Peritoneum (tissue), 1 donor: ENCODE data around the gene LENG1.

- PRO-cap, result no peak
Observed at GRCh38 chr19:53498089-53498765, 30.7 kb downstream of the ZNF813 start.

DNA sequence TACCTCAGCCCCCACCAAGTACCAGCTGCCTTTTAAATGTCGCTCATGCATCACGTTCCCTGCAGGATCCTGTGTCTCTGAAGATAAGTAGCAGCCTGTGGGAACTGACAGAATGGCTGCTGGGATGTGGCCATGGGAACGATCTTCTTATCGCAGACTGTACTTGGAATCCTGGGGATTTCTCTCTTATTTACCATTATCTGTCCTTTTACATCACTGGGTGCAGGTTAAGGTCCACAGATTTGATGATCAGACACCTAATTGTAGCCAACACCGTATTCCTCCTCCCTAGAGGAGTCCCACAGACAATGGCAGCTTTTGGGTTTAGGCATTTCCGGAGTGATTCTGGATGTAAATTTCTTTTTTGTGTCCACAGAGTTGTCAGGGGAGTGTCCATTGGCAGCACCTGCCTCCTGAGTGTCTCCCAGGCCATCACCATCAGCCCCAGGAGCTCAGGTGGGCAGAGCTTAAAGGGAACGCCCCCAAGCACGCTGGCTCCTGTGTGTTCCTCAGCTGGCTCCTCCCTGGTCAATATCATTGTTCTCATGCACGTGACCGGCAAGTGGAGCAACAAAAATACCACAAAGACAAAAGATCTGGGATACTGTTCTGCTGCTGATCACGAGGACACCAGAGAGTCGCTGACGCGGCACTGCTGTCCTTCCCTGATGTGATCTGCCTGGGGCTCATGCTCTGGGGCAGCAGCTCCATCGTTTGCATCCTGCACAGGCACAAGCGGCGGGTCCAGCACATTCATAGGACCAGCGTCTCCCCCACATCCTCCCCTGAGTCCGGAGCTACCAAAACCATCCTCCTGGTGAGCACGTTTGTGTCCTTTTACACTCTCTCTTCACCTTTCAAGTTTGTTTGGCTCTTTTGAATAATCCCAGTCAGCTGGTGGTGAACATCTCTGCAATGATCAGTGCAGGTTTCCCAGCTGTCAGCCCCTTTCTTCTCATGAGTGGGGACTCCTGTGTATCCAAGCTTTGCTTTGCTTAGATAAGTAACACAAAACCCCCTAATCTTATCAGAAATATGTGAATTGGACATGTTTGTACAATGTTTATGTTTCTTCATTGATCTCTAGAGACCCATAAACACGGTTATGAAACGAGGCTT is 34.3 kb upstream of the ZNF331 start:
- PRO-cap, result no peak

DNA sequence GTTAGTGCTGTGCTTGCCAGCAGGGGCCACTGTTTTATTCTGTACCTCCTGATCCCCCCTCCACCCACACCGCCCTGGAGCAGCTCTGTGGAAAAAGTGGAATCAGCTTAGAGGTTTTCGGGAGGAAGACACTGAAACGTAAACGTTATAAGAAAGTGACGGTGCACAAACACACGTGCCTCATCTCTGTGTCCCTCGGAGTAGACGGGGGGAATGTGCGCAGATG is 33.6 kb upstream of the ZNF331 start:
- PRO-cap, result no peak

DNA sequence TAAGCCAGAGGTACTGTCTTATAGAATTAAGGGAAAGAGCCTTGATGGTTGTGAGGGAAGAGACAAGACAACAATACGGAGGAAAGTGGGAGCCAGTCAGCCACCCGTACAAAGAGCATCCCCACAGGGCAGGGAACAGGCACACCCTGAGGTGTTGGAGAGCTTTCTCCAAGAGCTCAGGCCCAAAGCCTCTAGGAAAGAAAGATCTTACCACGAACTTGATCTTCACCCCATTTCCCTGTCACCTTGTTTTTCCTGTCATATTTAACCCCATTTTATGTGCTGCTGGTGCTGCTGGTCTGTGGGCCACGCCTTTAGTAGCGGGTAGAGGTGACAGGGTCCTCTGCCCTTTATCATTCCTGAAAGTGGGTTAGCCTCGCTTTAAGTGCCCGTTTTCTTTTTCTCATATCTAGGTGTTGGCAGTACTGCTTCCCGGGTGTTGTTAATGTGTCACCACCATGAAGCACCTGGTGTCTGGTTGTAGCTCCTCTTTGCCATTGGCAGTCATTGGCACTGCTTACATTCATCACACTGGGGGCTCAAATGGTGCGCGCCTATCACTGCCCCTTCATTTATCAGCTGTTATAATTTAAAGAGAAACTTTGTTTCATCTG is 36.4 kb downstream of the ZNF331 start:
- PRO-cap, result no peak

GRCh38 chr19:53621704-53622503 is 9.9 kb upstream of the DPRX start:
- PRO-cap, result no peak

DNA sequence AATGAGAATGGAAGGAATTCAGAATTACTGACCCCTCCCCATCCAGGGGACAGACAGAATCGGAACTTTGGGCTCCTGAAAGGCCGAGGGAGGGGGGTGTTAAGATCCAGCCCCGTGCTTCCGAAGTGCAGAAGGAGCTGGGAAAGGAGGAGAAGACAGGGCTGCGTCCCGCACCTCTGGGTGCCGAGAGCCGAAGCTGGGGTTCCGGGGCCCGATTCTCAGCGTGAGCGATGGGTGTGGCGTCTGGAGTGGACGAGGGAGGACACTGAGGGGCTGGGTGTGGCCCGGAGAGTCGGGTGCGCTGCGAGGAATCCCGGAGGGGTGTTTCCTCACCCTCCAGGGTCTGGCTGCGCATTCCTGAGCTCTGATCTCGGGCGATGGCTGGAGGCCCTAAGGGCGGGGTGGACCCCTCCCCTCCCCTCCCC is 766 bp downstream of the MYADM start:
- PRO-cap, result unidirectional peak, plus-strand start at position 130 of the sequence

GRCh38 chr19:53877005-53878040 is 4.7 kb upstream of the PRKCG start:
- PRO-cap, result no peak

DNA sequence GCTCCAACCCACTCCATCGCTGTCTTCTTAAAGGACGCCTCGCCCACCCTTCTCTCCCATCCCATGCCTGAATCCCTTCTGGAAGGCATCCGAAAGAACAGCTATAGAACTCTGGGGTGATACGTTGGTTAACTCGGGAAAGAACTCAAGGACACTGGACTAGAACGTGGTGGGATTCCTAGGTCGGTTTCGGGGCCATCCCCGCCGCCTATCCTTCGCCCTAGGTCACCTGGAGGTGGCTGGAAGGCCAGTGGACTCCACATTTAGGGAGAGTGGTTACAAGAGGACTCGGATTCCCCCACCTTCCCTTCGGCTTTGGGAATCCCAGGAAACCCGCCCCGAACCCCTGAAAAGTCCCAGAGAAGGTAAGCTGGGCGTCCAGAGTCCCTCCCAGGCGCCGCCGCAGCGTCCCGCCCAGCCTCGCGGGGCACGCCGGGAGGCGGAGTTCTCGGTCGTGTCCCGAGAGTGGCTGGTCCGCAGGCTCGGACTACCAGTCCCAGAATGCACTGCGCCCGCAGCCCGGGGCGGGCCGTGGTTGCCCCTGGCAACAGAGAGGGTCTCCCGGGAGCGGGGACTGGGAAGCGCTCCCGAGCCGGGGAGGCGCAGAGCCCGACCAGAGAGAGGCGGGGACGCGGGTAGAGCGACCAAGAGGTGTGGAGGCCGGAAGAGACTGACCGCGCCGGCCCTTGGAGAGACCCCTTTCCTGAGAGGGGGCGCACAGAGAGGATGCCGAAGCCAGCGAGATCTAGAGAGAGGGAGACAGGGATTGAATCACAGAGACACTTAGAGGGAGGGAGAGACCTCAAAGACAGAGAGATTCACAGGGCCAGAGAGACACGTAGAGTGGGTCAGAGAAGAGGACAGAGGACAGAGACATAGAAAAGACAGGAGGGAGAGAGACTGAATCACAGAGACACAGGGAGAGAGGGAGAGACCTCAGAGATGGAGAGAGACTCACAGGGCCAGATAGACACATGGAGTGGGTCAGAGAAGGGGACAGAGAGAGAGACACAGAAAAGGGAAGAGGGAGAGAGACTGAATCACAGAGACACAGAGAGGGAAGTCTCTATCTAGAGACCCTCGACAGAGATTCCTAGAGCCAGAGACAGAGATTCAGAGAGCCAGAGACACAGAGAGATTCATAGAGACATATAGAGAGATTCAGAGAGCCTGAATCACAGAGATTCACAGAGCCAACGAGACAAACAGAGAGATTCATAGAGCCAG is 2.6 kb upstream of the PRKCG start:
- PRO-cap, result no peak

DNA sequence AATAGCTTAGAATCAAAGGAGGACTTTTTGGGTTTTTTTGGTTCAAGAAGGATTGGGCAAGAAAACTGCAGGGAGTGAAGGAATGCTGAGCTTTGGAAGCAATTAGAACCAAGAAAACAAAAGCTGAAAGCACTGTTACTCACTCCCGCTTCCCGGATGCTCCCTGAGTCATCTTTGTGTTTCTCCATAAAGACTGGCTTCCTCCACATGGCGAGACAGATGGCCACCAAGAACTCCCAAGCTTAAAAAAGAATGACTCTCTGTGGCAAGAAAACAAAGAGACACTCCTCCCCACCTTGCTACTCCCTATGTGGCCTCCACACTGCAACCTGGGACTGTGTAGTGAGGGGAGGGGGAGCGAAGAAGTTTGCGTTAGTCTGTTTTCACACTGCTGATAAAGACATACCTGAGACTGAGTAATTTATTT is 27.9 kb downstream of the VSTM1 start:
- PRO-cap, result no peak

- PRO-cap, result no peak
Observed at GRCh38 chr19:54095483-54096498, 4.8 kb downstream of the OSCAR start.

DNA sequence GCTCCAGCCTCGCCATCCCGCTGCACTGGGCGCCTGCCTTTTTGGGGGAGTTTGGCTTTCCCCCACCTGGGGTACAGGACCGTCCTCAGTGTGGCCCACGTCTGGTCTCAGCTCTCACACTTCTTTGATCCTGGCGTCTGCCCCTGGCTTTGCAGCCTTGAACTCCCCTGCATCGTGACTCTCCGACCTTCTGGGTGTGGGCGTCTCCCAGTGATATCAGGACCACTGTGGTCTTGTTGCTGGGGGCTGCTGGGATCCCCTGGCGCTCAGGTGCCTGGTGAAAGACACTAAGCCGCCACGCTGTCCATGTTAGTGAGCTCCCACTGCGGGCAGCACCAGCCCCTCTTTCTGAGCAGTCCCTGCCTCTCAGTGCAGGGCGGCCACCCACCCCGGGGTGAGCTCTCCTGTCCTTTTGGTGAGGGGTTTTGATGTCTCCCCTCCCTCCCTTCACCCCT is 1.2 kb downstream of the CNOT3 start:
- PRO-cap, result no peak

- PRO-cap, result unidirectional peak, minus-strand start at chr19:54159718
Observed at GRCh38 chr19:54159234-54160440, at the start of gene LENG1. TSS of gene LENG1 (minus strand) at chr19:54159721.

- PRO-cap, result no peak
Observed at GRCh38 chr19:54164439-54165162, 5.1 kb upstream of the LENG1 start.

GRCh38 chr19:54173930-54174436 is 1.0 kb upstream of the TMC4 start:
- PRO-cap, result no peak

GRCh38 chr19:54188981-54189163 is 508 bp downstream of the MBOAT7 start:
- PRO-cap, result no peak

DNA sequence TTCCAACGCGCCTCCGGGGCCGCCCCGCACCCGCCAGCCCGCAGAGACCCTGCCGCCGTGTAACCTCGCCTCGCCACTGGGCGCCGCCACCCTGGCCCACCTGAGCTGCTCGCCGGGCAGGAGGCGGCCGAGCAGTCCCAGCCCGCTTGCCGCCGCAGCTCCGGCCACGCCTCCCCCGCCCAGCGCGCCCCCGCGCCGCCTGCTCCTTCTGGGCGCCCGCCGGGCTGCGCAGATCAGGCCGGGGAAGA is 218 bp downstream of the MBOAT7 start:
- PRO-cap, result no peak

DNA sequence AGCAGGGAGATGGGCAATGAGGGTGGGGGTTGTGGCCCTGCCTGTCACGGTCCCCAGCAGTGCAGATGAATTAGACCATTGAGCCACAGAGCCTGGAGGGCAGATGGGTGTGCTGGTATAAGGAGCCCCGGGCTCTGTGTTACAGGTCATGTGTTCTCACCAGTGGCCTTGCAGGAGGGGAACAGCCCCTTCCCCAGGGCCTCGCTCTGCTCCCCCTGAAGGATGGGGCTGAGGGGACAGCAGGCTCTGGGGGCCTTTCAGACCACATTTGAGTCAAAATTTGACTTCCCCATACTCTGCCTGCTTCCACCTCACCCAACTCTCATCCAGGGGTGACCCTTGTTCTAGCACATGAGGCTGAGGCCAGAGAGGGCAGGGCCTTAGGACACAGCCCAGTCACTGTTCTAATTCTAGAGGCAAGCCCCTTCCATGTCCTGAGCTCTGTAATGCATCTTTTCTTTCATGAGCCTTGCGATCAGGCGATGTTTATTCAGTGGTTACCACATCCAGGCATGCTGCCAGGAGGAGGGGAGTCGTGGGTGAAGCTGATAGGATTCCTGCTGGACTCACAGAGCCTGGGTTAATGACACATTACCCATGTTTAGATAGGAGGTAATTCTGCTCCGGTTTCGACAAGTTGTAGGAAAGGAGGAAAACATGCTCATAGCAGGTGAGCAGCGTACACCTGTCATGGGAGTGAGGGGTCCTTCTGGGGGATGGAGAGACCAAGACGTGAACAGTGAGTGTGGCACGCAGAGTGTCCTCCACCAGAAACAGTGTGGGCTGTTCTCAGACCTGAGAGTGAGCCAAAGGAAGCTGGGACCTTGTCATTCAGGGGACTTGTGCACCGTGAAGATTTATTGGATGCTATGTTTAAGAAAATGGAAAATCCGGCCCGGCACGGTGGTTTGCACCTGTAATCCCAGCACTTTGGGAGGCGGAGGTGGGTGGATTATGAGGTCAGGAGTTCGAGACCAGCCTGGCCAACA is 9.2 kb downstream of the RPS9 start:
- PRO-cap, result no peak

- PRO-cap, result no peak
Observed at GRCh38 chr19:54271514-54271754, 9.5 kb downstream of the LILRB2 start.

DNA sequence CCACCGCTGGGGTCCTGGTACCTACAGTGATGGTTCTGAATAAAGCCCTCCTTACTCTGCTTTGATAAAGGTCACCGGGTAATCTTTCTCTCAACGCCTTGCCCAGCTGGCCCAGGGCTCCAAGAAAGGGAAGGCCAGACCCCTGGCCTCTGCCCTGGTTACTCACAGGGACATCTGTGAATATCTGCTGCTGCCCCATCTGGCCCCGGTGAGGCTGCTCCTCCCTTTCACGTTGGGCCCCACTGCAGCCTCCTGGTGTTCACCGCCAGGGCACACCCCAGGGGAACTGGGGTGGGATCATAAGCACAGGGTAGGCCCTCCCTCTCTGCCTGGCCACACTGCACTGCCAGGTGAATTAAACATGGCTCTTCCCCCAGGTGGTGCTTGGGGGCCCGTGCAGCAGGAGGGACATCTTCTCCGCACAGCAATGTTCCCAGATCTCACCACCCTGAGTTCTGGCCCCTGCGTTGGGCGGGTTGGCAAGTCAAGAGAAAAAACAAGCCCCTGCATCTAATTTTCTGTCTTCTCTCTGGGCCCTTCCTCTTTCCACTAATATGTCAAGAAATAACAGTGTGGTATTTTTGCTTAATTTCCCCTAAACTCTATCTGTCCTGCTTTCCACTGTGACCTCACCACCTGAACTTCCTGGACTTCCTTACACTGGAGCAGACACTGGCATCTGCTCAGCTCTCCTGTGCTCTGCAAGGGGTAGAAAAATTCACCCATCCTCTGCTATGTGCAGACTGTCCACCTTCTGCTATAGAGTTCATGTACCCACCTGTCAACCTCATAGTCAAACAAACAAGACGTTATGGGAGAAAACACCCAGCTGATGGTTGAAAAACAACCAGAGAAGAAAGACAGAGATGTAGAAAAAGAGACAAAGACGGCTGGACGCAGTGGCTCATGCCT is 12.5 kb downstream of the LAIR1 start:
- PRO-cap, result no peak

DNA sequence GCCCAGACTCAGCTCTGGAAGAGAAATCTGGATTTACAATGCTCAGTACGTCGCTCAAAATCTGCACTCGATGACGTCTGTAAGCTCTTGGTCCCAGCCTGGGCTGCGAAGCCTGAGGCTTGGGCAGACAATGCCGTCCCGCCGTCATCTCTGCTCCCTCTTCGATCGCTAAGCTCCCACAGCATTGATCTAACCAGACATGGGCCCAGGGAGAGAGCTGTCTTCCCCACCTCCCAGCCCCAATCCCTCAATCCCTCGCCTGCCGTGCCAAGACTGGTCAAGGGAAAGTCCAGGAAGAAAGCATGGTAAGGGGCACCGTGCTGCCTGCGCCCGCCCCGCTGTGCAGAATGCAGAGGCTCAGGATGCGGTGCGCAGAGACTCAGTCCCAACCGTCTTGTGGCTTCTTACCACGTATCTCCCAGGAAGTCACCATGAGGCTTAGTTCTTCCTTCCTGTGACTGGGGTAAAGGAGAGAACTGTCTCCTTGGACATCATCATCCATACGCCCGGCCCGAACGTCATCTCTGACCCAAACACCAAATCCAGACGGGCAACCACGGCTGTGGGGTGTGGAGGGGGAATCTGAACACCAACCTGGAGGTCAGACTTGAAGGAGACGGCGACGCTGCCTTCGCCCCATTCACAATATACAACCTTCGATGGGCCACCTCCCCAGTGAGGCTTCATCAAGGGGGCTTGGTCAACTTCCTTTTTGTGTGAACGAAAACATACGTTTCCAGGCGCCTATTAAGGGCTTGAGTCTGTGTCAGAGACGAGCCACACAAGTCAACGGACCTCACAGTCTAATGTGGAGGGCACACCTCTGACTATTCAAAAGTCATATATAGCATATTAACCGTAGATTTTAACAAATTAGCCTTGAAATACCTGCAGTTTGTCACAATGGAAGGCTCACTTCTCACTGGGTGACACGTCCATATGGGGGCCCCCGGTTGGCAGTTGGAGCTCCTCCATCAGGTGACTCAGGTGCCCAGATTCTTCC is 10.6 kb upstream of the LAIR1 start:
- PRO-cap, result no peak